ENCODE measurements around a stretch of chr18.

- PRO-cap = no peak
Measured at GRCh38 chr18:61734495-61734960, 158.3 kb downstream of the RNF152 start.

- PRO-cap = no peak
Measured at GRCh38 chr18:61825170-61825911, 67.5 kb downstream of the RNF152 start.

DNA sequence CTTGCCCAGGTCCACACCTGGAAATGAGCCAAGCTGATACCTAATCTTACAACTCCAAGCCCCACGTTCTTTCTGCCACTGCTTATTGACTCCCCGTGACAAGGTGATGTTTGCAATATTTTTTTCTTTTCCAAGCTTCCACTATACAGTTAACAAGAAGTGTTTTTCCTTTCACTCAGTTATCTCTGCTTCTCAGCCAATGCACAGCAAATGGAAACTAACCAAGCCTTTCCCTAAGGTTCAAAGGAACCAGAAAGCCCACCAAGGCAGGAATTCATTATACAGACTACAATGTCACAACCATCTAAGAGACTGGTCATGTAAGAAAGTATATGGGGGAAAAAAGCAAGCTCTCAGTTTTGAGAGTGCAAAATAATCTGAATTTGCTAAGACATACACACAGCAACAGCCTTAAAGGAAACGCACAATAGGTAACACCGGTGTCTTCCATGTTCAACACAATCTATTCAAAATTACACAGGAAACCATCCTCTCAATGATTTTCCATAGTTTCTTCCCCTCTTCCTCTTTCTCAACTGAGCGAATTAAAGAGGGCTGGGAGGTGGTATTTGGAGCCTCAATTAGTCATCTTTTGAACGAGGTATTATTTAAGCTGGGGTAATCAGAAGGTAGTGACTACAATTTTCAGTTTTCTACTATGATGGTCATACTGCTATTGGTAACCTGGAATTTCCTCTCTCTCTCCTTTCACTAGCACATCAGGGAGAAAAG is 38.6 kb downstream of the RNF152 start:
- PRO-cap = no peak

DNA sequence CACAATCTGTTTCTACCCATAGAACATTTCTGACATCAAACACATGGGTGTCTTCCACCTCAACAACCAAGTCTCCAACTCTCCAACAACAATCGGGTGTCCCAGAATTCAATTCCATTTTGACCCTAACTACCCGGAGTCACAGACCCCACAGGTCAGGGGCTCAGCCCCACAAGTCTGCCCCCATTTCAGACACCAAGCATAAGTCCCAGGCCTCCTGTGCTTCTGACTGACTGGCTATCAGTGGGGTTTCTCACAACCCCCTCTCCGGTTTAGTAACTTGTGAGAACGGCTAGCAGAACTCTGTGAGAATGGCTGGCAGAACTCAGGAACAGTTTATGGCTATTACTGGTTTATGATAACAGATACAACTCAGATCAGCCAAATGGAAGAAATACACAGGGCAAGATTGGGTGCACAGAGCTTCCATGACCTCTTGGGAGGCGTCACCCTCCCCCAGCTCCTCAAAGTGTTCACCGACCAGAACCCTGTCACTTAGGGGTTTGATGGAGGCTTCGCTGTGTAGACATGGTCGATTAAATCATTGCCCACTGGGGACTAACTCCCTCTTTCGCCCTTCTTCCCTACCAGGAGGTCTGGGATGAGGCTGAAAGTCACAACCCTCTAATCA is 28.7 kb downstream of the RNF152 start:
- PRO-cap = no peak

- PRO-cap = no peak
Measured at GRCh38 chr18:62188382-62188612, 1.2 kb downstream of the RELCH start.

DNA sequence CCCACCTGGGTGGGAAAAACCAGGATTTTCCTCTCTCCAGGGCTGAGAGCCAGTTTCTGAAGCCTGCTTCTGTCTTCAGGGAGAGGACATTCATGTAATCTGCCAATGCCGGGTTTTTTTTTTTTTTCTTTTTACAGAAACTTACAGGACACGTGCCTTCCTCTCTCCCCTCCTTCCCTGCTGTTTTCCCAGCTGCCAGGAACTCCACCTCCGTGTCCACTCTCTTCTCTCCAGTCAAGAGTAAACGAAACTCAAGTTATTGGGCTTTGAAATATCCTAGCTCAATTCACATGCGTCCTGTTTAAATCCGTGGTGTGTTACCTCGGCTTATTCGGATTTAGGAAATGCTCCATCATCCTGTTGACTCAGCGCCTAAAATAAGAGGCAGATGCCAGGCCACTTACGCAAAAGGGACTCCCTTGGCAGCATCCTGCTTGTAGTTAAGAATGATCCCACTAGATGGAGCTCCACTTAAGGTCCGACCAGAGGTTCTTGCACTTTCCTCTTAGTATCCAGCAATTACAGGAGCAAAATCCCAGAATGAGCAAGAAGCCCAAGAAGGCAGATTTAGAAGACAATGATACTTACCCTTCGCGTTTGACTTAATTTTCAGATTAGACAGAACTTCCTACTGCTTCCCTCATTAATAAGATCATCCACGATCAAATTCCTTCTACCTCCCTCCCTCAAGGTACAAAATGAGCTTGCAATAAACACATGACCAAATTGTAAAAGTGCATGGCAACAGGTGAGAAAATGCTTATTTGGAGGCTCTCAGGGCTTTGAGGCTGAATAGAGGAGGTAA is 97.2 kb upstream of the ZCCHC2 start:
- PRO-cap = unidirectional peak, minus-strand start at position 242 of the sequence; unidirectional peak, minus-strand start at position 319 of the sequence

DNA sequence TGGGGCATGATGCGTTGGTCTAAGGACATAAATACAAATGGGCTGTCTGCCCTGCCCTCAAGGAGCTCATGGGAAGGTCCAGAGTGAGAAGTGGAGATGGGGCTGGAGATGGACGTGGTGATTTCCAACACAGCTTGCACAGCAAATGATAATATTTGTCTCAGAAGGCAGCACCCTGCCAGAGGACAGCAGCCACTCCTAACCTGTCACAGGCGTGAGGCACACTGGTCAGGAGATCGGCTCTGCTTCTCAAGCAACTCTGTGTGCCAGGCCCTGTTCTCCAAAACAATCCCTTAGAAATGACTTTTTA is 25.5 kb upstream of the ZCCHC2 start:
- PRO-cap = no peak

- PRO-cap = no peak
Measured at GRCh38 chr18:63197299-63197780, 122.2 kb downstream of the BCL2 start.

DNA sequence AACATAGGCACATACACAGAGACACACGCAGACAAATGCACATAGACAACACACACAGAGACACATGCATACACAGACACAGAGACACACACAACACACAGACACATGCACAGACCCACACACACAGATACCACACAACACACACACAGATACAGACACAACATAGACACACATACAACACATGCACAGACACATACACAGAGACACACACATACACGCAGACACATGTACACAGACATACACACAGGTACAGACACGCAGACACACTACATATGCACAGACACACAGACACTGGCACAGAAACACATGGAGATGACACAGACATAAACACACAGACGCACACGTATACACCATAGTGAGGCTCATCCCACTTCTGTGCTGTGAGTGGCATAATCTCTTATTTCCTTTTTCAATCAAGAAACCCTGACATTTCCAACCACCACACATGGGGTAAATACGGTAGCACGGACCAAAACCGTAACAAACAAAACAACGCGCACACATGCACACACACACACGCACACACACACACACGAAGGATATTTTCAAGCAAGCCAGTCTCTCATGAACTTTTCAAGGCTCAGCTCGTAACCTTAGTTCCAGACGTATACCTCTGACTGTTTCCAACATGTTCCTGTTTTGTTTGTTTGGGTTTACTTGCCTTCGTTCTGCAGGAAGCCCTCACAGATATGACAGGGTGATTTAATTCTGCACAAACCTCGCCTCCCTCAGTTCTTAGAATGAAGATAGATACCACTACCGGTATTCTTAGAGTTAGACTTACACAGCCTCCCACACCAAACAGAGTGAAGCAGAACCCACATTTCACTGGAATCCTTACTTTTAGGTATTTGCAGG is 119.9 kb downstream of the BCL2 start:
- PRO-cap = no peak

GRCh38 chr18:63216867-63217526 is 102.6 kb downstream of the BCL2 start:
- PRO-cap = no peak

DNA sequence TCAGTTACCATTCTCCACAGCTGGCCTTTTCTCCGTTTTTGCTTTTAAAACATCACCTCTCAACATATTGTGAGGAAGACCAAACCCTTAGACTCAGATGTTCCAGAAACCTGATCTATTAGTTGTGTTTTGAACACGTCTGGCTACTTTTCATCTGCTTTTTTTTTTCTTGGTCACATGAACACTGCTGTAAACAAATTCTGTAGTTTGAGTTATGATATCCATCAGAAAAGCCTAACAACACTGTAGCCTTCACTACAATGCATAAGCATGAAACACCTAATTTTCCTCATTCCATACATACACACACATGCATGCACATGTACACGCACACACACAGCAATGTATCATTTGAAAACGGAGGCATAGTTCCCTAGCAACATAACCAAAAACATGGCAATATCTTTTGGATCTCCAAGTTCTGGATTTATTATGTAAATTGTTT is 59.6 kb downstream of the BCL2 start:
- PRO-cap = no peak

GRCh38 chr18:63267940-63268399 is 51.6 kb downstream of the BCL2 start:
- PRO-cap = no peak

DNA sequence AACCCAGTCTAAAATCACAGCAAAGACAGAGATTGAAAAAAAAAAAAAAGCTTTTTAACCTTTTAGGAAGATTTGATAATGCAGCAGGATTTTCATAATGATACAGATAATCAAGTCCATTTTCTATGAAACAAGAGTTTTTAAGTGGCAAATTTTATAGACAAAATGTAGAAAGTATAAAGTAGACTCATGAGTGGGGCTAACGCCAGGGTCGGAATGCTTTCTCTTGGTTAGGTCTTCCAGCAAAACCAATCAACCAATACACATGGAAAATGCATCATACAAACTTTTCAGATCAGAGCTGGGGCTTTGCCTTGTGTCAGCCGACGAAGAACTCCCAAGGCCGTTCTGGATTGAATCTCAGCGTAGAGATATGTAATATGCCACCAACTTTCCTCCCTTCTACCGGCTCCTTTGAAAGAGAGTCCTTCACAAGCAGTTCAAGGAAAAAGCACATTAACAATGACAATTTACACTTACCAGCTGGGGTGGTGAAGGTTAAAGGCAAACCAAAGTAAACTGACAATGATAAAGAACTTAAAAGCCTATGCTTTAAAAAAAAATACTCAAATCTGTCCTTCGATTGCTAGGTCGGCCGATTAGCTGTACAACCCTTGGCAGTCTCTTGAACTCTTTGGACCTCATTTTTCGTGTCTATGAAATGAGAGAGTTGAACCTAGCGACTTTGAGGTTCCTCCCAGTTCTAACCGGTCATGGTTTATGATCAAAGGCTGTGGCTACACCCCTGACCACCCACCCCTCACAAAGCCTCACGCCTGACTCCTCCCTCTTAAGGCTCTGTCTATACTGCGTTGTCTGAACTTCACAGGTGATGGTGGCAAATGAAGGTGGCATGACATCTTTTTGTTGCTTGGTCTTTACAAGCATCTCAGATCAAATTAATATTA is 46.3 kb downstream of the BCL2 start:
- PRO-cap = no peak

DNA sequence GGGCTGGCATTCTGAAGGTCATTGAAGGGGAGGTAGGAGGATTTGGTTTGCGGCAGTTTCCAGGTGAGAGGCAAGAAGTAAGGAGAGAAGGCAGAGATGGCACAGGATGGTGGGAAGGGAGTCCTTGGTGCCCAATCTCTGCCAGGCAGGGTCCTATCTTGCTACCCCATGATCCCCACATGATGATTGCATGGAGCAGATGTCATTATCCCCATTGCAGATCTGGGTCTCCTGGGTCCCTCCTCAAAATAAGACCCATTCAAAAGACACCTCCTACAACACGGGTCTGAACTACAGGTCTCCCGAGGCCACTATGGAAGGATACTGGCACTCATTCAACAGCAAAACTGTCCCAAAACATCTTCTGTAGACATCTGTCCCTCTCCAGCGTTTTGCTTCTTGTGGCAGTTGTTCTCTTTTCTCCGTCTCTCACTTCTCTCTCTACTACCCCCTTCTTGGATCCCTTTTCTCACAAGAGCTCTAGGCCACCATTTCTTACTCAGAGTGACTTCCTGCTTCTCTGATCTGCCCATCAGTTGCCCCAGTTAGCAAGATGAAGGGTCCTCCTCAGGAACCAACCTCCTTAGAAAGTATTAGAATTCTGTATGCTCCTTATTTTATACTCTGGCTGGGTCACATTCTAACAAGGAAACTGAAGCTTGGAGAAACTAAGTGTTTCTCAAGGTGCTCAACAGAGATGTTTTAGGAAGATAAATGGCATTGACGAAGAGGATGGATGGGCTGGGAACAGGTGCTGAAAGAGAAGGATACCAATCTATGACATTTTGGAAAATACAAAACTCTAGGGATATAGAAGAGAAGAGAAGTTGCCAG is 32.7 kb downstream of the BCL2 start:
- PRO-cap = no peak

GRCh38 chr18:63416696-63417315 is 5.5 kb downstream of the VPS4B start:
- PRO-cap = no peak

DNA sequence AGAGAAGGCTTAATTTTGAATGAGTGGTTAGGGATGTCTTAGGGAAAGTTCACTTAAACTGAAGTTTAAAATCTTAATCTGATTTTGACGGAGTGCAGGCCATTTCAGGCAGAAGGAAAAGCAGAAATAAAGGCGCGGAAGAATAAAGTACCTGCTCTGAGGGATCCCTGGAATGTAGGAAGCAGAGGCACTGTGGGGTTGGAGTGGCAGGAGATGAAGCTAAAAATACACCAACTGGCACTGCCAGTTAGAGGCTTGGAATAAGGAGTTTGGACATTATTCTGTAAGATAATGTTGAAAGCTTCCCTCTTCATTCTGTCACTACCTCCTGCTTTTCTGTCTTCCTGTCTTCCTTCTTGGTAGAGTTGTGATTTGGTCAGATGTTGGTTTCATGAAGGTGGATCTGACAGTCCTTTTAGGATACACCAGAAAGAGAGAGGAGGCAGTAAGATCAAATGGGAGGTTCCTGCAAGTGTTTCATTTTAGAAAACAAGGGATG is 3.9 kb upstream of the VPS4B start:
- PRO-cap = no peak

- PRO-cap = no peak
Measured at GRCh38 chr18:63546670-63547171, 4.6 kb downstream of the SERPINB12 start.

- PRO-cap = no peak
Measured at GRCh38 chr18:64276565-64277176, 306.8 kb downstream of the SERPINB8 start.

- PRO-cap = no peak
Measured at GRCh38 chr18:65751324-65751733, 517 bp downstream of the CDH7 start.

DNA sequence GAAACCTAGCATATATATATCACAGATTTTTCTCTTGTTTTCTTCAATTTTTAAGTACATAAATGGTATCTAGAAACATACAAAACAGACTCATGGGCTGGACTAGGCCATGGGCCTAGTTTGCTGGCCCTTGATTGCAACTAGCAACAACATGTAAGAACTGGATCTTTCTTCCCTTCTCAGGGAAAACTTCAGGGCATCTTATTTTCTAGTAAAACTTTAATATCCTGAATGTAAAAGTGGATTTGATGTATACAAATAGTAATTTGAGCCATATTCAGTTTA is 323.7 kb downstream of the CDH19 start:
- PRO-cap = no peak